Karpas-422 (cell line): Measurements from ENCODE around the genes WASHC2A, PCDH15 and CISD1.

GRCh38 chr10:50067567-50068677, at the start of gene WASHC2A:
WASHC2A (plus strand) TSS chr10:50067954.
- PRO-cap, result bidirectional peak, plus-strand start at chr10:50067954, minus-strand start at chr10:50067793
- RAMPAGE, long total RNA, result no peak

DNA sequence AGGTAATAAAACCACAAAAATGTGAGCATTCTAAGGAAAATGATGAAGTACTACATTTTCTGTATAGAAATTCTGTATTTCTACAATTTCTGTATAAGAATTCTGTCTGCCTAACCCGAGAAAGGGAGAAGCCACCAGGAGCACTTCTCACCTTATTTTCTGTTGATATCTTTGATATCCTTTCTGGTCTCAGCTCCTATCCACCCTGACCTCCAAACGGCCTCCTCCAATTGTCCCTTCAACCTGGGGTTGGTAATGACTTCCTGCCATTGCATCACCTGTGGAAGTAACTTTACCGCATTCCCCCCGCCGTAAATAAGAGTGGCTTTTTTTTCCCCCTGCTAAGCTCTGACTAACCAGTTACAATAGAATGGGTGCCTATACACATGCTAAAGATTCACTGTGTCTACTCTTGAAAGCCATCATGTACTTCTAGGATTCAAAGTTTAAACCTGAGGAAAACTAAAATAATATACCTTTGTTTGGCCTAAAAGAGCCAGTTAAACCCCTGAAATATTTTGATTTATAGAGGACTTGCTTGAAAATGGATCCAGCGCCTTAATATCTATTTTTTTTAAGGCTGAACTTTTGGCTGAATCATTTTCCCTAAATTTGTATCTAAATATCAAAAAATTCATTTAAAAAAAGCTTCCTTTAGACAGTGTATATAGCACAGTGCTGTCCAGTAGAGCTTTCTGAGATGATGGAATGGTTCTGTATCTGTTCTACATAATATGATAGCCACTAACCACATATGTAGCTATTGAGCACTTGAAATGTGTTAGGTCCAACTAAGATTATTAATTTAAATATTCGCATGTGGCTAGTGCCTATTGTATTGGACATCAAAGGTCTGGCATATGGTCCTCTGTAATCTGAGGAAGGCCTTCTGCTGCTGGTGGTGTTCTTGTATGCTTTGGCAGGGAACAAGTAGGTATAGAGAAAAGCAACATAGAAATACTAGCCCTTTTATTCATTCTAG, 156.3 kb upstream of the ASAH2 start:
- PRO-cap, result no peak
- RAMPAGE, long total RNA, result no peak

DNA sequence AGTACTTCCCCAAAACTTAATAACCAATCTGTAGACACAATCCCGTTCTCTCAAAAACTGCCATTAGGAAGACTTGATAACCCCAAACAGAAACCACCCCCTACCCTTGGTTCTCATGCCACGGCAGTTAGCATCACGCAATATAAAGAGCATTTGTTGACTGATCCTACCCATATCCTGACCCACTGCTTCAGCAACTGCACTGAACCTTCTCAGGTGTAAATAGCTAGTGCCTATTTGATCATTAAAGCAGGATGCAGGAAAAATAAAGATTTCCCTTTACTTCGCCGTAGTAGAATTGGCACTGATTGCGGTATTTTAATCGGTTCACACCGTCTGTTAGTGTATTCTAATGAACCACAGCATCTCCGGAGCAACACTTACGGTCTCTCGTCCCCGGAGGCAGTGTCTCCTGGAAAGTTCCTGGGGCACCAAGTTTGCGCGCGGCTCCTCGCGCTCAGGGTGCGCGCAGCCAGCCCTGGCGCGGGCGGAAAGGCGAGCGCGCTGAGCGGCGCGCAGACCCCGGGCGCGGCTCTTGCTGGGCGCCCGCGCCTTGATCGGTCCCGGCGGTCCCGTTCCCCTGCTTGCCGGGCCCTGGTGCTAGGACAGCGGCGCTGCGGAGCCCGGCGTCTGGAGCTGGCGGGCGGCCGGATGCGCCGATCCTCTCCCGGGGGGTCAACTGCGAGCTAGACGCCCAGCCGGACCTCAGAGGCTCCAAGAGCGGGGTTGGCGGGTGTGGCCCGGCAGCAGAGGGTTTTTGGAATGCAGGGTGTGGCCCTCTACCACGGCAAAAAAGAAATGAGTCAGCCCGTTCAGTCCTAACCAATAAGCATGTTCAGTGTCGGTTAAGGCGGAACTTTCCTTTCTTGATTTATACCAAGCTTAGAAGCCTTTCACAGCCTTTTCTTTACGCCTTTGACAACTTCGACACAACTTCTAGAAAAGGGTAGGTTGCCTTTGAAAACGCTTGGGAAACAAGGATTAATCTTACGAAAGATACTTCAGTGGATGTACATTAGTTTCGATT, 166.7 kb upstream of the ASAH2 start:
- PRO-cap, result no peak
- RAMPAGE, long total RNA, result no peak

GRCh38 chr10:50819874-50820239, 65.6 kb downstream of the A1CF start:
- PRO-cap, result no peak
- RAMPAGE, long total RNA, result no peak

GRCh38 chr10:51281815-51282745, 207.8 kb downstream of the PRKG1 start:
- PRO-cap, result no peak
- RAMPAGE, long total RNA, result no peak

DNA sequence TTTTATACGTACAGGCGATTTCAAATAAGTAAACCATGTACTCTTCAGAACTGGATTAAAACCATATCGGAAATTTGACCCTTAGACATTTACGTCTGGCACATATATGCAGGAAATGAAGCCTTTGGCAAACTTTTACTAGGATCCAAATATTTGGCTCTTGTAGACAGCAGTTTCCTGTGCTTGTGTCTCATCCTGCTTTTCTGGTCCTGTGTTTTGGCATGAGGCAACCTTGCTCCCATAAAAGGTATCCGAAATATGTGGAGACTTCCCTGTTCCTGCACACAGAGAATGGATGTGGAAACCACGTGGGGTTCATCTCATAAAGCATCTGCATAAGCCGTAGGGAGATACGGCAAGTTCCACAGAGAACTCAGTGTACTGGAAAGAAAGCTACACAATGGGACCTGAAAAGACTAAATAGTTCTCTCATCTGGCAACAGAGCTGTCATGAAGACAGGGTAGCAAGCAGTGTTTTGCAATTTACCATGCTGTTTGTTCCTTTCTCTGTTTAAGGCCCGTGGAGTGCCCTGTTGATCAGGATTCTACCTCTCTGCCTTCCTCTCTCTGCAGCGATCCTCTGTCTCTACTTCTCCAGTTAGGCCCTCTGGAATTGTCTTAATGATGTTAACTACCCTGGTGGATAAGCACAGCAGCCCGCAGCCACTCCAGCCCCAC, 293.8 kb downstream of the CSTF2T start:
- PRO-cap, result no peak
- RAMPAGE, long total RNA, result no peak

GRCh38 chr10:51894627-51895057, 195.2 kb upstream of the CSTF2T start:
- PRO-cap, result no peak
- RAMPAGE, long total RNA, result no peak

DNA sequence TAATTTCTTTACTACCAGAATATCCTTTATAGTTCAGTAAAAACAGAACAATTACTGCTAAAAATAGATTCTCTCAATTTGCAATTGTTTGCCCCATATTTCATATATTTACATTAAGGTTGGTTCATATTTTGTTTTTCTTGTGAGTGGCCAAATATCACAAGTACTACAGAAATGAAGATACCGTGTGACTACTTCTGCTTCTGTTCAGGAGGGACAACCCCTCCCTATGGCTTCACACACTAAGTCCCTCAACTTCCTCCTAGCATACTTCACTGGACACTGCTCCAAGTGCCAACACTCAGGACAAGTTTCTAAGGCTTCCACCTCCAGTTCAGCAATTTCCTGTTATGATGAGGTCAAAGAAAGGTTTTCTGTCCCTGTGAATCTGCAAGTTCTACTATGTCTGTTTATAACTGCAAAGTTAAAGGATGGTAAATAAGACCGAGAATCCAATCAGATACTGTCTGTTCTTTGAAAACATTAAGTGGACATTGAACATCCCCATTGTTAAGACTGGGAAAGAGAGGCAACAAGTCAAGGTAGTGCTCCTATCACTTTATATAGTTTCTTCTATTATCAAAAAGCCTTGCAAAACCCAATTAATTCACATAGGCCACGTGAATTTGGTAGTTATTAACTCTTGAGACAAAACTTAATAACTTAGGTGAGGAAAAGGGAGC, 81.4 kb upstream of the DKK1 start:
- PRO-cap, result no peak
- RAMPAGE, long total RNA, result no peak

DNA sequence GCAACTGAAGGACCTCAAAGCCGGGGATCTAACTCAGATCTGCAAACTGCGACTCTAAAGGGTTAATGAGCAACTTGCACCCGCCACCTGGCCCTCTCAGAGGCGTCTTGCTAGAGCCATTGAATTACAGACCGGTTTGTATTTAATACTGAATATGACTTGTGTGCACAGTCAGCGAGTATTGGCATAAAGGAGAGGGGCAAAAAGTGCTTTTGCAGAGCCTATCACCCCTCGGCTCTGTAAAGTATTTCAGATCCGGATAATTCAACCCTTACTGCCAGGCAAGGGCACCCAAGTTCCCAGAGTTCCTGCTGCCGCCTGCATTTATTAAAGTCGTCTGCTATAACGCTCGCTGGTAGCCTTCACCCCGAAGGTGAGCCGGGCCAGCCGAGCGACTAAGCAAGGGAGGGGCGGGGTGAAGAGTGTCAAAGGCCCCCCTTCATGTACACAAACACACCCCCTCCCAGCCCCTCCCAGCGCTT, 333 bp upstream of the DKK1 start:
- PRO-cap, result no peak
- RAMPAGE, long total RNA, result no peak

- PRO-cap, result no peak
- RAMPAGE, long total RNA, result no peak
Measured at GRCh38 chr10:52314772-52315491, 851 bp downstream of the DKK1 start.

GRCh38 chr10:52653315-52654047, 119.1 kb downstream of the MBL2 start:
- PRO-cap, result no peak
- RAMPAGE, long total RNA, result no peak

DNA sequence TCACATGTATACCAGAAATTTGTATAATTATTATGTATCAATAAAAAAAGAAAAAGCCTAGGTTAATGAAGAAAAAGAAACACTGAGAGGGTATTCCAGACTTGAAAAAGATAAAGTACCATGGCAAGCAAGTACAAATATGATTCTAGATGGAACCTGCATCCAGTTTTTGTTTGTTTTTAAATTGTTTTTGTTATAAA, 457.3 kb upstream of the MBL2 start:
- PRO-cap, result no peak
- RAMPAGE, long total RNA, result no peak

- PRO-cap, result no peak
- RAMPAGE, long total RNA, result no peak
Measured at GRCh38 chr10:54801058-54801434, at the start of gene PCDH15. PCDH15 (minus strand) TSS chr10:54801231.

DNA sequence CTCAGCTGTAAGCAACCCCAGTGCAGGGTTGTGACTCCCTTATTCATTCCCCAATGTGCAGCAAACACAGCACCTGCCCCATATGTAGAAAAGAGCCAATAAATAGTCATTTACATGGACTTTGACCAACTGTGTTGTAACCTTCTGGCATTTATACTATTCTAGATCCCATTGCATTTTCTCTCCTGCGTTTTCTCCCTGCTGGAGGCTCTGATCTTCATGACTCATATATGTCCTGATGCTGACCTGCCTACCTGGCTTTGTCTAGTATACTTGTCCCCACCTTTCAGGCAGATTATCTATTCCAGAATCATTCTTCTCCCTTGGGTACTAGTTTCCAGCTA, 402.9 kb downstream of the IPMK start:
- PRO-cap, result no peak
- RAMPAGE, long total RNA, result no peak

DNA sequence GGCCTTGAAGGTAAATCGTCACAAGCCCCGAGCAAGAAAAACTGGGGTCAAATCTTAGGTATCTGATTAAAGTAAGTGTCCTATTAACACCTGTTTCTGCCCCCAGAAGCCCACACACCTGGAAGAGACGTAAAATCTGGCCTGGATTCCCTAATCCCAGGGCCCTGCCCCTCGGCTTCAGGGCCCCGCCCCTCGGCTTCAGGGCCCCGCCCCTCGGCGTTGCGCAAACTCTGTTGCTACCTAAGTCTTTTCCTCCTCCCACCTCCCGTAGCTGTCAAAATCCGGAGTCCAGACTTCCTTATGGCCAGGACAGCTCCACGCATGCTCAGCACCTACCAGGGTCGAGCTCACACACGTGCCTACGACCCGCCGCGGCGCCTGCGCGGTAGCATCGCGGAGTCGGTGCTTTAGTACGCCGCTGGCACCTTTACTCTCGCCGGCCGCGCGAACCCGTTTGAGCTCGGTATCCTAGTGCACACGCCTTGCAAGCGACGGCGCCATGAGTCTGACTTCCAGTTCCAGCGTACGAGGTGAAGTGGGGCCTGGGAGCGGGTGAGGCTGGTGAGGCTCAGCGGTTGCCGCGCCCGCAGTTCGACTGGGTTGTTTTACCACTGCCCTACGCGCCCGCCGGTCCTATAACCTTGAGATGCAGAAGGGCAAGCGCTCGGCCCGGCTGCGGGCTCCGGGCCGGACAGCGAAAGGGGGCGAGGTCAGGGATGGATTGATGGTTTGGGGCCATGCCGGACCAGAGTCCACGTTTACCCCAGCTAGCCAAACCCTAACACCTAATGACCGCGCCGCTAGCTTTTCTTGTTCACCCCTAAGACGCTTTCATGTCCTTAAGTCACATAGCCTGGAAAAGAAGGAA, at the start of gene CISD1:
Gene CISD1 (plus strand): TSS at position 388 of the 868 bp plus-strand sequence.
- PRO-cap, result unidirectional peak, minus-strand start at position 43 of the sequence; bidirectional peak, plus-strand start at position 515 of the sequence, minus-strand start at position 276 of the sequence
- RAMPAGE, long total RNA, result start-site peak on the plus strand centred at position 444 of the sequence, 101 bp wide, 68 and 64 reads in 2 replicates

DNA sequence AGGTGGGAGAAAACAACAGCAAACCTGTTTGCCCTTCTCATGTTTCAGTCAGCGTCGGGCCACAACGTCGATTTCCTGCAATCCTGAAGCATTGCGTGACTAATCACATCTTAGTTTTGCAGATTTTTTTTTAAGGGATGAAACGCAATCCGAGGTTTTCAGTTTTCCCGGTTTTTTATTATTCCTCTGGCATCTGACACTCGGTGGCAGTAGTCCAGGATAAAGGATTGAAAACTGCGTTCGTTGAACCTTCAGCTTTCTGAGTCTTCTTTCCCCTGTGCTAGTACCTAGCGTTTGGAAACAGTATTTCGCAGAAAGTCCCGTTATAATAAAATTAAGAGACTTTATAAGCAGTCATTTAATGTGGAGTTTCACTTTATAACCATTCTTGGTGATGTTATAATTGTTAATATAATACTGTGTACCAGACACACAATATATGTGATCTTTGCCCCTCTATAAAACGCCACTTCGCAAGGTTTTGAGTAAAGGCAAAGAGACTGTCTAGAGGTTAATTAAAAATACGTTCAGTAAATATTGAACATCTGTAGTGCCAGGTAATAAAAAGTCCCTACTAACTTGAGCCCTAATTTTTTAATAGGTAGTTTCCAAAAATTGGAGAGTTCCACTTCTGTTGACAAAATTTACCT, 806 bp downstream of the CISD1 start:
- PRO-cap, result no peak
- RAMPAGE, long total RNA, result no peak

DNA sequence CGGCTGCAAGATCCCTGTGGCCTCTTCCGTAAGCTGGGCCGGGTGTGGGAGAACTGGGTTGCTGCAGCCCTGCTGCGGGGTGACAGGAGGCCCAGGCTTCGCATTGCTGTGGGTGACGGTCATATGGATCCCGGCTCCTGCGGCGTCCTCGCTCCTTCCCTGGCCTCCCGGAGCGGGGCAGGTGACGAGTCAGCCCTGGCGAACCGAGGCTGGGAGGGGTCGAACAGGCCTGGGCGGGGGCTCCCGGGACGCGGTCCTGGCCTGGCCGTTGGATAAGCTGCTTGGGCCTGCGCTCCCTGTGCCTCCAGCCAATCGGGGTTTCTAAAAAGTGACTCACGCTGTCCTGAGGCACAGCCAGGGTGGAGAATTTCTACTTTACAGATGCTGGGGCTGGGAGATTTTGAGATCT, 7.8 kb upstream of the UBE2D1 start:
- PRO-cap, result no peak
- RAMPAGE, long total RNA, result no peak

DNA sequence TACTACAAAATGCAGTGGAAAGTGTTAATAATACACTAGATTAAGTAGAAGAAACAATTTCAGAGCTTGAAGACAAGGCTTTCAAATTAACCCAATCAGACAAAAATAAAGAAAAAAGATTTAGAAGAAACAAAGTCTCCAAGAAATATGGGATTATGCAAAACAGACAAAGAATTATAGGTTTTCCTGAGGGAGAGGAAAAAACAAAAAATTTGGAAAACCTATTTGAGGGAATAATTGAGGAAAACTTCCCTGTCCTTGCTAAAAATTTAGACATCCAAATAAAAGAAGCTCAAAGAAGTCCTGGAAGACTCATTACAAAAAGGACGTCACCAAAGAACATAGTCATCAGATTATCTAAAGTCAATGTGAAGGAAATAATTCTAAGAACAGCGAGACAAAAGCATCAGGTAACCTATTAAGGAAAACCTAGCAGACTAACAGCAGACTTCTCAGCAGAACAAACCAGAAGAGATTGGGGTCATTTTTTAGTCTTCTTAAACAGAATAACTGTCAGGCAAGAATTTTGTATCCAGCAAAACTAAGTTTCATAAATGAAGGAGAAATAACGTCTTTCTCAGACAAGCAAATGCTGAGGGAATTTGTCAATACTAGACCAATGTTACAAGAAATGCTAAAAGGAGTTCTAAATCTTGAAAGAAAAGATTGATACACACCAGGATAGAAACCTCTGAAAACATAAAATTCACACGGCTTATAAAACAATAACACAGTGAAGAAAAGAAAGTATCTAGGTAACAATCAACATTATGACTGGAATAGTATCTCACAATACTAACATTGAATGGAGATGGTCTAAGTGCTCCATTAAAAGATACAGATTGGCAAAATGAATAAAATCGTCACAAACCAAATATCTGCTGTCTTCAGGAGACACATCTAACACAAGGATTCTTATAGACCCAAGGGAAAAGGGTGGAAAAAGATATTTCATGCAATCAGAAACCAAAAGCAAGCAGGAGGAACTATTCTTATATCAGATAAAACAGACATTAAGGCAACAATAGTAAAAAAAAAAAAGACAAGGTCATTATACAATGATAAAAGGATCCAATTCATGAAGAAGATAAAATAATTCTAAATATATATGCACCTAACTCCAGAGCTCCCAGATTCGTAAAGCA, 22.6 kb downstream of the BICC1 start:
- PRO-cap, result no peak
- RAMPAGE, long total RNA, result no peak

DNA sequence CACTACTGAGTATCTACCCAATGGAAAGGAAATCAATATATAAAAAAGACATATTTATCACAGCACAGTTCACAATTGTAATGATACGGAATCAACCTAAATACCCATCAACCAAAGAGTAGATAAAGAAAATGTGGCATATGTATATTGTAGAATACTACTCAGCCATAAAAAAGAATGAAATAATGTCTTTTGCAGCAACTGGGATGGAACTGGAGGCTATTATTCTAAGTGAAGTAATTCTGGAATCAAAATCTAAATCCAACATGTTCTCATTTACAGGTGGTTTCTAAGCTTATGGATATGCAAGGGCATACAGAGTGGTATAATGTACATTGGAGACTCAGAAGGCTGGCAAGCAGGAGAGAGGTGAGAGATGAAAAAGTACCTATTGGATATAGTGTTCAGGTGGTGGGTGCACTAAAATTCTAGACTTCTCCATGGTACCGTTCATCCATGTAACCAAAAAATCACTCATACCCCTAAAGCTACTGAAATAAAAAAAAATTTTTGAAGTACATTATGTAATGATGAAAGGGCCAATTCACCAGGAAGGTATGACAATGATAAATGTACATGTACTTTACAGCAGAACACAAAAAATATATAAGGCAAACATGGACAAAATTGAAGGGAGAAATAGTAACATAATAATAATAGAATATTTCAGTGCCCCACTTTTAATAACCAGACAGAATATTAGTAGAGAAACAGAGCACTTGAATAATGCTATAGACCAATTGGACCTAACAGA, 26.5 kb downstream of the BICC1 start:
- PRO-cap, result no peak
- RAMPAGE, long total RNA, result no peak

DNA sequence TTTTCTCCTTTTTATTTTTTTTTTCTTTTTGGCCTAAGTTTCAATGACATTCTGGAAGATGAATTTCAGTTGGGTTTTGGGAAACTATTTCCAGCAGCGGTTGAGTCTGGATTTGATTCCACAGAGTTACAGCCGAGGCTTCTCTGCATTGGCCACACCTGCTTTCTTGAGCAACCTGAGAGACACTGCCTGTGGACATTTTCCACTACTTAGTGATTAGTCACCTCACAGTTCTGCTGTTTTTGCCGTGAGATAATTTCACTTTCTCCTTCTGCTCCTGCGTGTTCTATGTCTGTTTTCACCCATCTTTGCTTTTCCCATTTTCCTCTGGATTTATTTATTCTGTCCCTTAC, 243.0 kb downstream of the BICC1 start:
- PRO-cap, result no peak
- RAMPAGE, long total RNA, result no peak